Skeletal muscle satellite cell (primary cell): ENCODE results near the genes FSTL1 and IQCB1.

DNA sequence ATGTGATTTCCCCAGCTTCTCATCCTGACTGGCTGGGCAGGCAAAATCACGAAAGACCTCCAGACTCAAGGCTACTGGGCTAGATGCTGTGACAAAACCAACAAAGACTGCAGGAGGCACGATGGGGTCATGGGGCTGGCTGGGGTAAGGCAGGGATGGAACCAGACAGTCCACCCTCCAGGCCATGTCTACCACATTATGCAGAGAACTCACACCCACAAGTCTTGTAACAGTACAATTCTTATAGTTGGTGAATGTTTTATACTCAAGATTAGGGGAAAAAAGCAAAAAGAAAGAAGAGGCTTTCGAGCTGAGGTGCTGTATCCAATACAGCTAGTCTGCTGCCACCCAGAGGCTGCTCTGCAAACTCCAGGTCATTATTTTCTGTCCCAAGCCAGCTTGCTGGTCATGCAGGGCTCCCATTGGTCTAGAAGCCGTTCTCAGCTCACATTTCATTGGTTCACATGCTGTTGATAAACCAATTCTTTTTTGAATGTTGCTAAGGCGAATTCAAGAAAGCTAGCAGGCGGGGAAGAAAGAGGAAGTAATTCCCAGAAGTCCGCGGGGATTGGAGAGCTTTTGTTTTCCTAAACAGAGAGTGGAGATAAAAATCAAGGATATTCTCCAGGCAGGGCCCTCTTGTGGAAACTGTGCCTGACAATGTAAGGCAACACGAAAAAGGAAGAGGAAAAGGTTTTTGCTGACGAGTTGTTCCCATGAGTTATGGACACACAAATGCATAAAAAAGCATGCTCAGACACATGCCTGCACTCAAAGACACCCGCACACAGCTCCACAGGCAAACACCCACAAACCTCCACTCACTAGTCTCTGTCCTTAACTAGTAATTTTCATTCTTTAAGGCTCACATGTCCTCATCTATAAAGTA is 33.5 kb downstream of the FSTL1 start:
- CAGE, long polyA plus RNA: no peak

DNA sequence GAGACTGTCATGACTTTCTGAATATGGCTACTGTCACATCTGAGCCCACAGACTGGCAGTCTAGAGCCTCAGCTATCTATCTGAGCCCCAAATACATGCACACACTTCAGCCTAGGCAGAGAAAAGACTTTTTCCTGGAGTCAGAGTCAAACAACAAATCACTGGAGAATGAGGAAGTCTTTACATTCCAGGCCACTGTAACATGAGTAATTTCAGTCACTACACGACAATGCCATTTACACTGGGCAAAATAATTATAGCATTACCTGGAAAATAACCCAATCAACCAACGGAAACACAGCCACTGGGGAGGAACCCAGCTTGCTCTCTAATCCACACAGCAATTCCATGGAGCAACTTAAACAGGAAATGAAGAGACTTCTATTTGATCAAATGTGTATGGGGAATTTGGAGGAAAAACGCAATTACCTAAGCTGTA is 15.2 kb downstream of the FSTL1 start:
- CAGE, long polyA plus RNA: no peak

DNA sequence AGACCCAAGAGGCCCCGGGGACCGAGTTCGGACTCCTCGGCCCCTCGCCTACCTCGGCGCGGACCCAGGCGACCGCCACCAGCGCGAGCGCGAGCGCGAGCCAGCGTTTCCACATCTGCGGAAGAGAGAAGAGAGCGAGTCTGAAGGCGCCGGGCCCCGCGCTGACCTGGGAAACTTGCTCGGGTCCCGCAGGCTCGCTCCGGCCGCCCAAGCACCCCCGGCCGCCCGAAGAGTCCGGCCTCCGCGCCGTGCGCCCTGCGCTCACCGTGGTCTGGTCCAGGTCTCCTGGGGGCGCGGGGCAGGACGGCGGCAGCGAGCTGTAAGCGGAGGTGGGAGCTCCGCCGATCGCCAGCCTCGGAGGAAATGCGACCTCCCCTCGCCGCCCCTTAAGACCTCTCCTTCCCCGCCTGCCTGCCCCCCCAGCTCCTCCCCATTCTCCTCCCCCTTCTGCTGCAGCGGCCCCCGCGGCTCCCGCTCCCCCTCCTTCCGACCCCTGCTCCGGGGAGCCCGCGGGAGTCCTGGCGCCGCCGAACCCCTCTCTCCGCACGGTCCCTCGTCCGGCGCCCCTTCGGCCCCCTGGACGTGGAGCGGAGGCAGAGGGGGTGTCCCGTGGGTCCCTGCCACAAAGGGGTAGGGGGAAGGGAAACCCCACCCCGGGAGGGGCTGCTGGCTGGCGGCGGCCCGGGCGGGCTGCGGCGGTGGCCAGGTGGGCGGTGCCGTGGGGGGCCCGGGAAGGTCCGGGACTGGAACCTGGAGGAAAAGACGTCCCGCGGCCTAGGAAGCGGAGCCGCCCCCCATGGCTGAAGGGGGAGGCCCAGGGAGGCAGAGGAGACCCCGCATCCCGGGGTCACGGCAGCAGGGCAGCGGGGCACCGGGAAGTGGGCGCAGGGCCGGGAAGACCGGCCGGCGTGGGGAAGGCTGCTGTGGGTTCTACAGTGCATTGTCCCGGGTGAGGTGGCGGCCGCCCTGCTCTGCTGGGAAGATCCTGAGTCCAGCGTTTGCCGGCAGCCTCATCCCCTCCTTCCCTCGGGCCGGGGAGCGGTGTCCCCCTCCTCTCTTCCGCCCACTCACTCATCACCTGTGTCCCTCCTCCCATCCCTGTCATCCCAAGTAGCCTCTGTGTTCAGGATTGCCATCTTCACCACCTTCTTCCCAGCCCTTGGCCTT is at the start of gene FSTL1:
TSS of gene FSTL1 (minus strand) at position 361 of the 1,167 bp plus-strand sequence.
- CAGE, long polyA plus RNA: no peak

- CAGE, long polyA plus RNA: no peak
These were observed 11.7 kb upstream of the HGD start for GRCh38 chr3:120693639-120694165.

GRCh38 chr3:120840200-120840465 is 67.9 kb upstream of the STXBP5L start:
- CAGE, long polyA plus RNA: no peak

DNA sequence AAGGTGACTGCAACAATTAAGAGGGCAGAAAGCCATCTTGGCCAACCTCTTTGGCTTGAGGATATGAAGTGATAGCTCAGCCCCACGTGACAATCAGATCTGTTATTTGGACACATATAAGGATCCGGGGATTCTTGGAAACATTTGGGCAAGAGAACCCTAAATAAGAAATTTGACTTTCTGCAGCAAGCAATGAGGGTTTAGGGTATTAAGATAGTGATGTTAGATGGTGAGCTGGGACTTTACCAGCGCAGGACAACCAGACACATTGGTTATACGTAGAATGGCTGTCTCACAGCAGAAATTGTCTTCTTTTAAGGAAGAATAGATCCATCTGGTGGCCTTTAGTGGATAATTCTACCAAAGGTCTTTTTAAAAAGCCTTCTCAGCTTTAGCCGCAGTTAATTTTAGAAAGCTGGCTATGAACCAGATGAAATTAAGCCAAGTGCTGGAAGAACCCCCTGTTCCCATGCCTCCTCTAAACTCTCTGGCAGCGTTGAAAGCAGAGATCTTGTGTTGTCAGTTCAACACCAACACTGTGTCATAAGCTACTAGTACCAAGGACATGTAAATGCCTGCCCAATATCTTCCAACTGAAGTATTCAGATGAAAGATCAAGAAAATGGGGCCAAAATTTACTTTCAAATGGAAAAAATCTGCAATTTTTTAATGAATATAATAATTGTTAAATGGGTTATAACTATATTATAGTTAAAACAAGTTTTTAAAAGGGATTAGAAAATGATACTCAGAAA is 12.2 kb downstream of the HCLS1 start:
- CAGE, long polyA plus RNA: no peak

- CAGE, long polyA plus RNA: no peak
These were observed 28.0 kb downstream of the IQCB1 start for GRCh38 chr3:121806536-121807536.

DNA sequence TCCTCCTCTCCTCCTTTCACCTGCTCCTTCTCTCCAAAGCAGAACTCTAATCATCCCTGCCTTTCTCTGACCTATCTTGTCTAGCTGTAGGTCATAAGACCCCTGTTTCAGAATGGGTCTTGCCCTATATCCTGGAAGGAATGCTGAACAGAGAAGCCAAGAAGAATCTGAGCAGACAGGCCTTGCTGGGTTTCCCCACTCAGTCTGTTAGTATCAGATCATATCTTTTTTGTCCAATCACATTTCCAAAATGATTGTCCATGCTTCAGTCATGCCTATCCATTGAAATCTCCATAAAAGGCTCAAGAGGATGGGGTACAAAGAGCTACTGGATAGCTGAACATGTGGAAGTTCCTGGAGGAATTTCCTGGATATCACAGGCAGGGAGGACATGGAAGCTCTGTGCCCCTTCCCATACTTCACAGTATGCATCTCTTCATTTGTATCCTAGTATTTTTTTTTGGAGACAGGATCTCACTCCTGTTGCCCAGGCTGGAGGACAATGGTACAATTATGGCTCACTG is 4.1 kb downstream of the IQCB1 start:
- CAGE, long polyA plus RNA: no peak

DNA sequence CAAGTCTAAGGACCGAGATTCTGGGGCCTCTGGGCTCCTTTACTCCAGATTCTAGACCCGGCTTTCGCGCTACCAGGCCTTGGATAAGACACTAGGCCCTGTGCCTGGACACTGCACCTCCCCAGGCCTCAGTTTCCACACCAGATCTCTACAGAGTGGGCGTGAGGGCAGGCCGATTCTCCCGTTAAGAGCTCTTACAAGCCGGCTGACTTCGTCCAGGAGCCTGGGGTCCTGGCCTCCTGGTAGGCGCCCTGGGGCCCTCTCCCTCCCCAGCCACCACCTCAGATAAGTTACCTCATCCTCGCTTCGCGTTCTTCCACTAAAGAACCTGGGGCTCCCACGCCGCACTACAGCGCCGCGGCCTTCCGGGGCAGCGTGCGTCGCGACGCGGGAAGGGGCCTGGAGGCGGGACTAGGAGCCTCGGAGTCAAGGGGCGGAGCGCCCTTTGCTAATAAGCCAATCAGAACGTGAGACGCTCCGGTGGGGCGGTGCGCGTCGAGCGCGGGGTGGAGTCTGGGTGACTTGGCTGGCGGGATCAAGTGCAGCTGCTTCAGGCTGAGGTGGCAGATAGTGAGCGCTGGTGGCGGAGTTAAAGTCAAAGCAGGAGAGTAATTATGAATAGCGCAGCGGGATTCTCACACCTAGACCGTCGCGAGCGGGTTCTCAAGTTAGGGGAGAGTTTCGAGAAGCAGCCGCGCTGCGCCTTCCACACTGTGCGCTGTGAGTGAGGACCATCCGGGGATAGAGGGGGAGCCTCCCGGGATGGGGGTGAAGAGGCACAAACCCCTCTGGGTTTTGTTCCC is at the start of gene IQCB1:
TSS of gene IQCB1 (minus strand) at position 389 of the 803 bp plus-strand sequence.
- CAGE, long polyA plus RNA: start-site peak on the plus strand centred at position 539 of the sequence, 55 bp wide, 27 and 22 reads in 2 replicates

DNA sequence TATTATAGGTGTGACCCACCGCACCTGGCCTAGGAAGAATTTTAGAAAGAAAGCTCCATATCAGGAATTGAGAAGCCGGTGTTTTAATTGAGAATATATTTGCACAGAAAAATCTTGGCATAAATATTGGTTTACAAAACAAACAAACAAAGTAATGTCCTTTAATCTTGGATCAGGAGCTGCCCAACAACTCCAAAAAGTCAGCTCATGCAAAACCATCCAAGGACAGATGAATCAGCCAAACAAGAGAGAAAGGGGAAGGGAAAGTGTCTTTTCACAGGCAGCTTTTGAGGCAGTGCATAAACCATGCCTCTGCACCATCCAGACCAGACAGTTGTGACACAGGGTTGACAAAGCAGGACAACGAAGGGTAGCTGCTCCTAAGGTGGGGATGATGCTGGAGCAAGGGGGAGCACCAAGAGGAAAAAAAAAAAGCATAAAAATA is 8.7 kb downstream of the CD86 start:
- CAGE, long polyA plus RNA: no peak

DNA sequence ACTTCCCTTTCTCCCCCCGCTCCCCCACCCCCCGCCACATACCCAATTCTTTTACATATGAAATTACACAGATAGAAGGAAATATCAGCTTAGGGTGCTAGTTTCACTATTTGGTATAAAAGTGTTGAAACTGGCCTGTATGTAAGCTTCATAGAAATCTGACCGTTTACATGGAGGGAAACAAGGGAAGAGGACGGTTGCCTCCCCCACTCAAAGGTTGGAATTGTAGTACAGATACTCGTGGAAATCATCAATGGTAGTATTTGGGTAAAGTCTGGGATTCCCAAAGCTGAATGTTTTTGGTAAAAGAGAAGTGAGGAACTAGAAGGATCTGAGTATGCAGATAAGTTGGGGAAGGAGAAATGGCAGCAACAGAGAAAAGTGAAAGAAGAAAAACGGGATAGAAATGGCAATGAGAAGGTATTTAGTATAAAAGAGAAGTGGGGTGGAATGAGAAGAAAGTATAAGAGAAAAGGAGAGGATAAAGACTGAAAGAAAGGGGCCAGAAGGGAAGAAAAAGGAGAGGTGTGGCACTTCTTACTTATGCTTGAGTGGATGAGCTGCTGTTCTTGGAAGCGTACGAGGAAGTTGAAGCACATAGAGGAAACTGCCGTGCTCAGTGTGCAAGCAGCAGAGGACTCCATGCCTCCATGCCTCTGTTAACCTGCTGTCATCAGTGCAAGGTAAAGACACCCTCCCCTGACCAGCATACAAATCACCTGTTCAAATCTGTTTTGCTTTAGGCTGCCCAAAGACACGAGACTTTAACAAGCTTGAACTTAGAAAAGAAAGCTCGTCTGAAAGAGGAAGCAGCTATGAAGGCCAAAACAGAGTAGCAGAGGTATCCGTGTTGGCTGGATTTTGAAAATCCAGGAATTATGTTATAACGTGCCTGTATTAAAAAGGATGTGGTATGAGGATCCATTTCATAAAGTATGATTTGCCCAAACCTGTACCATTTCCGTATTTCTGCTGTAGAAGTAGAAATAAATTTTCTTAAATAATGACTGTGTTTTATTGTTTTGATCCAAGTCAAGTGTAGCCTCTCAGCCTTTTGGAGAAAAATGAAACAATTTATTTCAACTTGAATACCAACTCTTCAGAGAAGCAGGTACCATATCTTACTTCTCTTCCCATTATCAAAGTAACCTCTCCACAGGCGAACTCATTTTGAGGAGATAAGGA is 6.5 kb downstream of the WDR5B start:
- CAGE, long polyA plus RNA: no peak

DNA sequence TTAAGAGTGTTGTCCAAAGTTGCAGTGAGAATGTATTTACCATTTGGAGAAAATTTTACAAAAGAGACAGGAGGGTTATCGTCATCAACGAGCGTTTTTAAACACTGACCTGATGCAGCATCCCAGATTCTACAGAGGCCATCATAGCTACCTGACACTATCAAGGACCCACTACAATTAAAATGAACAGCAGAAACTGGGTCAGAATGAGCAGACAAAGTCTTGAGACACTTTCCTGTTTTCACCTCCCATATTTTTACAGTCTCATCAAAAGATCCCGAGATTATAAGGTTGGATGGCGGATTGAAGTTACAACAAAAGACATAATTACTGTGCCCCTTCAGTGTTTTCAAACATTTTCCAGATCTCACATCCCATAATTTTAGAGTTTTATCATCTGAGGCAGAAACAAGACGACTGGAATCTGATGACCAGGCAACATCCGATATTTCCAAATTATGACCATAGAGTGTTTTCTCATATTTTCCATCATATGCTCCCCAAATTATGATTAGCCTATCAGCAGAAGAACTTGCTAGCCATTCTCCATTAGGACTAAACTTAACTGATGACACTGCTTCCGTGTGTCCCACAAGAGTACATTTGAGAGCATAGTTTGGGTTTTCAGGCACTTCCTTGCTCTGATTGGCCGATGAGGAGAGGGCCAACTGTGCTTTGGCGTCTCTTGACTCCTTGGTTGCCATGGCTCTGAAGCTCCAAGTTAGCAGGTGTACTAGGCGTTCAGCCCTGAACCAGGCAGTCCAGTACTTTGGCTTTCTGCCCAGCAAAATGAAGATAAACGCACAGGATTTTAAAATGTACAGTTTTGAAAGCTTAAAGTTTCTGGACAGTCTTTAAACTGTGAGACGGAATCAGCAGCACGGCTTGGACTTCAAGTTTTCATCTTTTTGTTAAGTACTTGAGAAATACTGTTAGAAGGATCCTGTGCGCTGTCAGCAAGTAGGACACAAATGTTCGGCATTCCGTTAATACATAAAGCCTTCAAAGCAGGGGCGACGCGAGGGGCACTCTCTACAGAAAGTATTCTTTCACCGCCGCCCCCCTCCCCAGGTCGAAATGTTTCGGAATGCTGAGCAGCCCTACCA is 684 bp downstream of the WDR5B start:
- CAGE, long polyA plus RNA: no peak

DNA sequence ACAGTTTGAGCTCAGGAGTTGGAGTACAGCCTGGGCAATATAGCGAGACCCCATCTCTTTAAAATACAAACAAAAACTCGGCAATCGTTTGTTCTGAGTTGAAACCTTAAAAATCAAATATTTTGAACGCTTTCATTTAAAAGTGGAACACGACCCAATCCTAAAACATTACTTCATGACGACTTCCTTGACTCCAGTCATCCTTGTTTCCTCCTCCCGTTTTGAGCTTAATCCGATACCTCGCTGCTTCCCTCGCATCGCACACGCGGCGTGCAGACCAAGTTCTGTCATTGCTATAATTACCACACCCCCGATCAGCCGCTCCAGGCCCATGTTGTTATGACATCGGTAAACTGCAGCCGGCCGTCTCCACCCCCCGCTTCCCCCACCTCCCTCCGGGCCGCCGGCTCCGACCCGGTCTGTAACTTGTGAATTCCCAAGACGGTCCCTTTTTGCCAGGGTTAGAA is 864 bp downstream of the KPNA1 start:
- CAGE, long polyA plus RNA: no peak

GRCh38 chr3:122740900-122741376 is 52.7 kb downstream of the HSPBAP1 start:
- CAGE, long polyA plus RNA: no peak

GRCh38 chr3:122782796-122783093 is 10.9 kb downstream of the HSPBAP1 start:
- CAGE, long polyA plus RNA: no peak

GRCh38 chr3:122799115-122799923 is 4.5 kb downstream of the SLC49A4 start:
- CAGE, long polyA plus RNA: no peak

- CAGE, long polyA plus RNA: no peak
These were observed 7.5 kb downstream of the SLC49A4 start for GRCh38 chr3:122802068-122803046.

- CAGE, long polyA plus RNA: no peak
These were observed 58.0 kb downstream of the SEMA5B start for GRCh38 chr3:122969468-122969983.

DNA sequence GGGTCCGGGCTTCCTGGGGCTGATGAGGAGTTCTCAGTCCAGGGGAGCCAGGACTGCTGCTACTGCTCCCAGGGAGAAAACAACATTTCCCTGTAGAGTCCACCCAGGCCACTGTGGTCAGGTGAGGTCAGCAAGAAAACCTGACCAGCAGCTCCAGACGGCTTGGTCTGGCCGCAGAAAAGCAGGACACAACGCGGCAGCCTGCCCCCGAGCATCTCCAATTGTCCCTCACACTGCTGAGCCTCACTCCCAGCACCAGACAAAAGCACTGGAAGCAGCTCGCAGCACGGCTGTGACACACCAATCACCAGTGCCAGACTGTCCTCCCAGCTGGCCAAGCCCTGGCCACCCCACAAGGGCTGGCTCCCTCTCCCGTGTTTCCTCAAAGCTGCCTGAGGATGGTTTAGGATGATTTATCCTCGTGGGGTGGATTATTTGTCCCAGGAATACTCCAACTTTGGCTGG is 34.5 kb downstream of the SEMA5B start:
- CAGE, long polyA plus RNA: no peak

DNA sequence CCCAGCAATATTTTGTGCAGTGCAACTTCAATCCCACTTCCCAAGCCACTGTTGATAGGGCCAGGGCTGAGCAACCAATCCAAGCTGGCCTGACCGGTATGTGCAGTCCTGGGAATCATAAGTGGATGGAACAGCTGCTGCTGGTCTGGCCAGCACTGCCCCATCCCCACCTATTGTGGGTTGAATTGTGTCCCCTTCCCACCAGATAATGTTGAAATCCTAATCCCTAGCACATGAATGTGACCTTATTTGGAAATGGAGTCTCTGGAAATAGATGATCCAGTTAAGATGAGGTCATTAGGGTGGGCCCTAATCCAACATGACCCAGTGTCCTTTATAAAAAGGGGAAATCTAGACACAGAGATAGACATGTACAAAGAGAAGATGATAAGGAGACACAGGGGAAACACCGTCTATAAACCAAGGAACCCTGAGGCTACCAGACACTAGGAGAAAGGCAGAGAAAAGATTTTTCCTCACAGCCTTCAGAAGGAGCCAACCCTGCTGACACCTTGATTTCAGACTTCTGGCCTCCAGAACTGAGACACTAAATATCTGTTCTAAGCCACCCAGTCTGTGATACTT is 13.6 kb upstream of the PDIA5 start:
- CAGE, long polyA plus RNA: no peak